ENCODE measurements around a stretch of chr9.

DNA sequence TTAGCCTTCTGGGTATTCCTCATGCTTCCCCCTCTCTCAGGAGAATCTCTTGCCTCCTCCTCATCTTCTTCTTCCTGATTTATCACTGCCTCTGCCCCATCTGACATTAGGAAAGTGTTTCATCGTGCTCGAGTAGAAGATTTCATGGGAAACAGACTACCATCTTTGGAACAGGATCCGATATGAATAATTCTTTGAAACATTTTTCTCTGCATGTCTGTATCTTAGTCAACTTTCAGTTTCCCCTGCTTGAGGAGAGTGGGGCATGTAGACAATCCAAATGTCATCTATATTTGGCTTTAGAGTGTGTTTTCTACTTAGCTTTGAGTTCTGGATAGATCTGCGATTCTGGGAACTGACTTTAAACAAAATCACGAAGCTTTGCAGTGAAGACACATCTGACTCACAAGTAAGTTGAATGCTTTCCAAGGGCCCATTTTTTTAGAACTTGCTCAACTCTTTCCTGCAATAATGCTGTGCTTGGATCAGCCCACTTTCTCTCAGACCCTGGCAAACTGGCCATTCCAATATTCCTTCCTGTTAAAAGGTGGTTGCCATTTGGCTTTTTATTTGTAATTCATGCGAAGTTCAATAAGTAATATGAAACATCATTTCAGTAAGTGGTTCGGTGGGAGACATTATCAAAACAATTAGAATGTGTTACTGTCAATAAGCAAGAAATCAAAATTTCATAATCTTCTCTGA, 174.1 kb downstream of the AOPEP start:
- PRO-cap, result no peak
- RAMPAGE, long total RNA, 2 experiments, result no peak in any of the 2 experiments

DNA sequence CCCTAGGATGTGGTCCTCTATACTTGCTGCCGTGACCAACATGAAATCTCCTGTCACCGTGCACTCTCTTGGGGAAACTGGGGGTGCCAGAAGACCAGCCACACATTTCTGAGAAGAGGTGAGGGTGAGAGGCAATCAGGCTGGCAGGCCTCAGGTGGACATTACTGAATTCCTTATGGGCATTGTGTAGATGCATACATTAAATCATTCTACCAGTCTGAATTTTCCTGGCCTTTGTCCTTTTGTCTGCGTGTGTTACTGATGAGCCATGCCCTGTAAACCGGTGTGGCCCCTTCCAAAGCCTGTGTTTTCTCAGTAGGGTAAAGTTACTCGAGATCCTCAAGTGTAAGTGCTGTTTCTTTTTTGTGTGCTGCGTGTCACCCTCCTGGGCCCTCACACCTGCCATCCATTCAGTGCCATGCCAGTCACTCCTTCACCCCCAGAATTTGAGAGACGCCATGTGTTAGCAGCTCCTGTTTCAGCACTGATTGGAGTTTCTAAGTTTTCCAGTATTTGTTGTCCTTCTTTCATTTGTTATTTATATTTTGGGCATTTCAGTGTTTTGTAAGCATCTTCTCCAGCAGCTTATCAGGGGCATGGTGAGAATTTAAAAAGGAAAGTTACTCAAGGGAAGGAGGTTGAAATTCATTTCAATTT, 288.3 kb downstream of the FANCC start:
- PRO-cap, result no peak
- RAMPAGE, long total RNA, 2 experiments, result no peak in any of the 2 experiments

- PRO-cap, result no peak
- RAMPAGE, long total RNA, 2 experiments, result no peak in any of the 2 experiments
These were observed 278.2 kb downstream of the FANCC start for GRCh38 chr9:95039320-95039632.

- PRO-cap, result no peak
- RAMPAGE, long total RNA, 2 experiments, result no peak in any of the 2 experiments
These were observed 272.4 kb downstream of the FANCC start for GRCh38 chr9:95044808-95045743.

GRCh38 chr9:95091307-95092355, 225.9 kb downstream of the FANCC start:
- PRO-cap, result no peak
- RAMPAGE, long total RNA, 2 experiments, result no peak in any of the 2 experiments

- PRO-cap, result no peak
- RAMPAGE, long total RNA, 2 experiments, result no peak in any of the 2 experiments
These were observed 217.6 kb downstream of the FANCC start for GRCh38 chr9:95099563-95100609.

DNA sequence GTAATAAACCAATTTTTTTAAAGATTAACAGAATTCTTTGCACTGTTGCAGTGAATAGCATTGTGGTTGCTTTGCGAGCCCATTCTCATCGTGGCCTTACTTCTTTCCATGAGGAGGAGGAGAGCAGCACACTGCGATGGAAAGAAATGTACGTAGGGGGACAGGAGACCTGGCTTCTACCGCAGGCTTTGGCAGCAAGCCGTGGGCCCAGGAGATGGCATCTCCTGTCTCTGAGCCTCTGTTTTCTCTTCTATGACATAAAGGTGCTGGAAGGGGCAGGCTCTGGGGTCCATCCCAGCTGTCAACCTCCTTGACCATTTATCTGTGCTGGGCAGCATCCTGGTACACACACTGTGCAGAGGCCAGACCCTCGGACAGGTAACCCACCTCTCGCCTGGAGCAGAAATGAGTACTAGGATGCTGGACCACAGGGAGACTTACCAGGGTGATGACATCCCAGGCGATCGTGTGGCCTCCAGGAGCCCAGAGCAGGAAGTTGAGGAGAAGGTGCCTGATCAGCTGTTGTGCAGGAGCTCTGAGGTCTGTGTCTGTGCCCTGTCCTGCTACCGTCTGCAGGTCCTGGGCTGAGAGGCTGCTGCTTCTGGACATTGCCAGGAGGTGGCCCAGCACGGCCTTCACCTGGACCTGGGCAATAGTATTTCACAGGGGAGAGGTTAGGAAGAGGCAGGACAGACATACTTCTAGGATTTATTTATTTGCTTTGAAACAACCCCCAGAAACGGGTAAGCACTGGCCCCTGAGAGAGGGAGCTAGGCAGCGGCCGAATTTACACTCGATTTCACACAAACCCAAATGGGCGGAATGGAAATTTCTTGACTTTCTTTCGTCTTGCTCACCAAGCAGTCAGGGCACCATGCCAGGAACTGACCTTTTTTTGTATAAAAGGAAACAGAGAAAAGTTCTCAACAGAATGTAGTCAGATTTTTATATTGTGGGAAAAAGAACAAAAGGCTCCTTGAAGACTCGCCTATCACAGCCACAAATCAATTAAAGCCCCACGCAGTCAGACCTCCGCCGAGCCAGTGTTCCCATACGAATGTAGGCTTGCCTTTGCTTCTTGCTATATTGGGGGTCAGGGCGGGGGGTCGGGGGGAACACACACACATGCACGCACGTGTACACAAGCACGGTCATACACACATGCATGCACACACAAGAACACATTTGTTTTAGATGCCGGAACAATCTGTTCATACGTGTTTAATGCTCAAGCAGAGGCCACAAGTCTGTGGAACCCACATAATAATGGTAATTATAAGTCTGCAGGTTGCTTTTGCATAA, 210.4 kb downstream of the FANCC start:
- PRO-cap, result no peak
- RAMPAGE, long total RNA, 2 experiments, result no peak in any of the 2 experiments

GRCh38 chr9:95409856-95410421, 92.4 kb upstream of the FANCC start:
- PRO-cap, result no peak
- RAMPAGE, long total RNA, 2 experiments, result no peak in any of the 2 experiments

DNA sequence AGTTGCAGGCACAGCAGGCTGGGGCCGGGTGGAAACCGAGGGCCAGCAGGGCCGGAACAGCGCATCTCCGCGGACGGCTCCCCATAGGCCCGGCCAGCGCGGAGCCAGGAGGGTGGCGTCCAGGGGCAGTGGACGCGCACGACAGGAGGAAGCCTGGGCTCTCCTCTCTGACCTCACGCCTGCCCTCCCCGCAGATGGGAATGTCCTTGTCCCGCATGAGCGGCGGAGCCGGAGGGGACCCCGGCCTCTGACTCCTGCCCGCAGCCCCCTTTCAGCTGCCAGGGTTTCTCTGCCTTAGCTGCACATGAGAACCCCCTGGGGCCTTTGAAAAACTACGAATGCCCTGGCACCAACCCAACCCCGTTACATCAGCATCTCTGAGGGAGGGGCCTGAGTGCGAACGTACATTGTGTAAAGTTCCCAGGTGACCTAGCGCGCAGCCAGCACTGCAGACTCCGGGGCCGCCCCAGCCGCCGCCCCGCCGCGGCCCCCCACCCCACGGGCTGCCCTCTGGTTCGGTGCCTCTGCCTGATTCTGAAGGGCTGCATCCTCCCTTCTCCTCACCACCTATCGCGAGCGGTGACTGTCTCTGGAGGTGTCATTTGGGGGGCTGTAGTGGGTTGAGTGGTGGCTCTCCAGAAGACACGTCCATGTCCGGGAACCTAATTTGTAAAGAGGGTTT, 44.1 kb upstream of the PTCH1 start:
- PRO-cap, result no peak
- RAMPAGE, long total RNA, 2 experiments, result no peak in any of the 2 experiments

DNA sequence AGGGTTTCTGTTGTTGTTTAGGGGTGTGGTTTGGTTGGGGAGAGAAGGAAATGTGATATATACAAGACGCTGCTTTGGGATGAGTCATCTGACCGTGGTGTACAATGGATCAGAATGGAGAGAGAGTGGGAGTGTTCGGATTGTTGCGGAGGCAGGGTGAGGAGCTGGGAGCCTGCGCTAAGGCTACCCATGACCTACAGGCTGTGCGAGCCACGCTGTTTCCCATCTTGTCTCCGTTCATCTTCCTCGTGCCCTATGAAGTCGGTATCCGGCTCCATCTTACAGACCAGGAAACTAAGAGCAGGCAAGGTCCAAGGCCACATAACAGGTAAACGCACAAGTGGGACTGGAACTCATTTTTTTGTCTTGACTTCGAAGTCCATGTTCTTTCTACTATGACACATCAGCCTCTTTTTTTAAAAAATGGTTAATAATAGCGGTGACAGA, 60.2 kb upstream of the ERCC6L2 start:
- PRO-cap, result no peak
- RAMPAGE, long total RNA, 2 experiments, result no peak in any of the 2 experiments

DNA sequence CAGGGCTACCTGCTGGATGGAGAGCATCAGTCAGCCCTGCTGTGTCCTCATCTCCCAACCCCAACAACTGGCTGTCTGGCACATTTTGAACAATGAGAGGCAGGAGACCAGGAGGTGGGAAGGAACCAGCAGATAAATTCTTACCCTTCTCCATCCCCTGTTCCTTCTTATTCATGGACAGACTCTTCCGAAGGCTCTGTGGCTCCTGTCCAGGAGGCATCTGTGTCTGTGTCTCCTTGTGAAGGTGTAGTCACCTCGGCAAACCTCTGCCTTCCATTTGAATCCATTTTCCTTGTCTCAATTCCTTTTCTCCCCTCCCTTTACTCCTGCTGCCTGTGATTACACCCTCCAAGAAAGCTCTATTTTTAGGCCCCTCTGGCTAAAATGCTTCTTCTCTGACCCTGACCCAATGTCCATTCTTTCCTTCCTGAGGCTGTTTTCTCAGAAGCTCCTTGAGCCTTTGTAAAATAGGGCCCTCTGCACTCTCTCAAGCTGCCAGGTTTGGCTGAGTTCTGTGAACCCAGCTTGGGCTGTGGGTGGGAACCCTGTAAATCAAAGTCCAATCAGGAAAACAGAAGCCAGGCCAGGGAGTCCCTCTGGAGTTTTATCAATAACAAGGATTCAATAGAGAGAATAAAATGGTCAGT, 43.9 kb upstream of the ERCC6L2 start:
- PRO-cap, result no peak
- RAMPAGE, long total RNA, 2 experiments, result no peak in any of the 2 experiments

- PRO-cap, result no peak
- RAMPAGE, long total RNA, 2 experiments, result no peak in any of the 2 experiments
These were observed 40.6 kb downstream of the ERCC6L2 start for GRCh38 chr9:95916134-95916495.

DNA sequence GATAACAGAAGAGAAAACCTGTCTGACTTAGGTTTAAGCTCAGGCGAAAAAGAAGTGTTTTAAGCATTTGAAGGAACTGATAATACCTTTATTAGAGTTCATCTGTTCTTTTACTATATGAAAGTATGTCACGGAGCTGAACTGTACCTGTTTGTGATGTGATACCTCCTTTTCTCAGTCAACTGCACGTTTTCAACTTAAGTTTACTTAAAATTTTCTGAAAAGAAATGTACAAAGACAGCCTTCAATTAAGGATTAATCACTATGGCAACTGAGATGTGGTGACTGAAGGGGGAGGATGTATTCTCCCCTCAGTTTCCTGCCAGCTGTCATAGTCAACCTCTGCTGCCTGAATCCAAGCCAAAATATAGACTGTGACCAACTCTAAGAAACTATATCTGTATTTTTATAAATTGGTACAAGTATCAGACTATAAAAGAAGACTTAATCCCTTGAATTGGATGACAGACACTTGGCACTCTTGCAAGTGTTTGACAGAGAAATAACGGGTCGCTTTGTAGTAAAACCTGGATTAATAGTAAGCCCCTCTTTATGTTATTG, 106.2 kb downstream of the ERCC6L2 start:
- PRO-cap, result no peak
- RAMPAGE, long total RNA, 2 experiments, result no peak in any of the 2 experiments

- PRO-cap, result no peak
- RAMPAGE, long total RNA, 2 experiments, result no peak in any of the 2 experiments
These were observed 133.7 kb downstream of the ERCC6L2 start for GRCh38 chr9:96009162-96009704.

GRCh38 chr9:96027063-96028216, 151.9 kb downstream of the ERCC6L2 start:
- PRO-cap, result no peak
- RAMPAGE, long total RNA, 2 experiments, result no peak in any of the 2 experiments

GRCh38 chr9:96048051-96048974, 172.8 kb downstream of the ERCC6L2 start:
- PRO-cap, result no peak
- RAMPAGE, long total RNA, 2 experiments, result no peak in any of the 2 experiments

DNA sequence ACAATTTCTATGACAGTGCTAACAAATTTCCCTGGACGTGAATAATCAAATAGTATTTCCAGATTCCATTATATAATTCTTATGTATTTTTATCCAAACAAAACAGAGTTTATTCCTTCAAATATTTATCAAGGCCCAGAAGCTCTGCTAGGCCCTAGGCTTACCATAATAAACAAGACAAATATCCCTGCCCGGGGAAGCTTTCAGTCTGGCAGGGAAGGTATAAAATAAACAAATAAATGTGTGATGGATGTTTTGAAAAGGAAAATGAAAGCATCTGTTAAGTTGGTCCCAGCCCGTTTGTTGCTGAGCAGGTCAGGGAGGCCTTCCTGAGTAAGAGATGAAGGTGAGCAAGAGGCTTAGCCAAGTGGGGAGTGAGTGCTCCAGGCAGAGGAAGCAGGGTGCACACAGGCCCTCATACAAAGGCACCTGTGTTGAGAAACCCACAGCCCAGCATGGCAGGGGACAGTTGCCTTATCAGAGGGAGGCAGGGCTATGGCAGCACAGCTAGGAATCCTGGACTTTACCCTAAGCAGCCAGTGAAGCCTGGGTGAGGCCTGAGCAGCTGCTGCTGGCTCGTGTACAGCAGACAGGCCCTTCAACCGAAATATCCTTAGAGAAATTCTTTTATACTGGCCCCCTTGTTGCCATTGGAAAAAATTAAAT, 7.7 kb upstream of the SLC35D2 start:
- PRO-cap, result no peak
- RAMPAGE, long total RNA, 2 experiments, result no peak in any of the 2 experiments

DNA sequence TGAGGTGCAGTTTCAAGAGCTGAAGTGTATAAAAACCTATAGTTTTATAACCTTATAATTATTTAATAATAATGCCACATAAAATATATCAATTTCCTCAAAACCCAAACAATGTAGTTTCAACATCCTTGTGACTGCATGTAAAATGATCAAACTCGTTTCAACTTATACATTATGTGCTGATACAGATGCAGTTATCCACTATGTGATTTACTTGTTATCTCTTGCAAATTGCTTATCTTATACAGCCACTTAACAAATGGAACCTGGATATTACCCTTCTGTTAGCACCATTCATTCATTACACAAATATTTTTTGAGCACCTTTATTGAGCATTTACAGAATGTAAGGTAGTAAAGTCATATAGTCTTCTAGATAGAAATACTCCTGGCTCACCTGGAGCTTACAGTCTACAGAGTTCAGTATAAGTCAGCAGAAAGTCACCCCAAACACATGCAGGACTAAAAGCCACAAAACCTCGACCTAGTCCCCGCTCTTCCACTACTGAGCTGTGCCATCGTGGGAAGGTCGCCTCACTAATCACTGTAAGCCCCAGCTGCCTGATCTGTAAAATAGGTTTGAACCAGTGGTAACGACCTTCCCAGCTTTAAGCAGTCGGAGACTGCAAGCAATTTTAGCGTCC, 1.6 kb downstream of the ZNF367 start:
- PRO-cap, result no peak
- RAMPAGE, long total RNA, 2 experiments, result no peak in any of the 2 experiments

GRCh38 chr9:96417647-96418028, 532 bp downstream of the ZNF367 start:
- PRO-cap, result no peak
- RAMPAGE, long total RNA, 2 experiments, result no peak in any of the 2 experiments

GRCh38 chr9:96451115-96451673, 1.2 kb downstream of the HABP4 start:
- PRO-cap, result no peak
- RAMPAGE, long total RNA, 2 experiments, result no peak in any of the 2 experiments

Data from lower leg skin (tissue), 2 donors.